A549 (cell line): ENCODE measurements around the gene KIF3B.

- PRO-cap = no peak
CAGE:
- cytosol, long polyA plus RNA = no peak
- long polyA plus RNA = no peak
- nucleus, long polyA plus RNA = no peak
These were observed 1812.3 kb upstream of the DEFB115 start for GRCh38 chr20:29444649-29446047.

GRCh38 chr20:29496734-29497736 is 1760.4 kb upstream of the DEFB115 start:
- PRO-cap = bidirectional peak, plus-strand start at chr20:29497491, minus-strand start at chr20:29497226
CAGE:
- cytosol, long polyA plus RNA = no peak
- long polyA plus RNA = no peak
- nucleus, long polyA plus RNA = no peak

GRCh38 chr20:29753233-29753760 is 1504.2 kb upstream of the DEFB115 start:
- PRO-cap = no peak
CAGE:
- cytosol, long polyA plus RNA = no peak
- long polyA plus RNA = no peak
- nucleus, long polyA plus RNA = no peak

DNA sequence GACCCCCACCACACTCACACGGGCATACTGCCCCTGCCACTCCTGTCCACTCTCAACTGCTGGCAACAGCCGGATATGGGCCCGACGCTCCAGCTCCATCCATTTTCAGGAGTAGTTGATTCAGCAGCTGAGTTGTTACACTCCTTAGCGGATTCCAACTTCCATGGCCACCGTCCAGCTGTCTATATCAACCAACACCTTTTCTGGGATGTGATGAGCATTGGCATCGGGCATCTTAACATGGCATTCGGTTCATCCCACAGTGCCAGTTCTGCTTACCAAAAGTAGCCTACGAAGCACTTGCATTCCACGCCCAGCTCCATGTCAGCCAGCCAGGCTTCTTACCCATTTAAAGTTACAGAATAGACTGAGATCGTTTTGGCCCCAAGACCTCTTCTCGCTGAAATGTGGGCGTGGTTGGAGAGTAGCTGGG is 743.2 kb upstream of the DEFB115 start:
- PRO-cap = no peak
CAGE:
- cytosol, long polyA plus RNA = no peak
- long polyA plus RNA = no peak
- nucleus, long polyA plus RNA = no peak

- PRO-cap = no peak
CAGE:
- cytosol, long polyA plus RNA = no peak
- long polyA plus RNA = no peak
- nucleus, long polyA plus RNA = no peak
These were observed 10.6 kb downstream of the REM1 start for GRCh38 chr20:31485414-31486280.

DNA sequence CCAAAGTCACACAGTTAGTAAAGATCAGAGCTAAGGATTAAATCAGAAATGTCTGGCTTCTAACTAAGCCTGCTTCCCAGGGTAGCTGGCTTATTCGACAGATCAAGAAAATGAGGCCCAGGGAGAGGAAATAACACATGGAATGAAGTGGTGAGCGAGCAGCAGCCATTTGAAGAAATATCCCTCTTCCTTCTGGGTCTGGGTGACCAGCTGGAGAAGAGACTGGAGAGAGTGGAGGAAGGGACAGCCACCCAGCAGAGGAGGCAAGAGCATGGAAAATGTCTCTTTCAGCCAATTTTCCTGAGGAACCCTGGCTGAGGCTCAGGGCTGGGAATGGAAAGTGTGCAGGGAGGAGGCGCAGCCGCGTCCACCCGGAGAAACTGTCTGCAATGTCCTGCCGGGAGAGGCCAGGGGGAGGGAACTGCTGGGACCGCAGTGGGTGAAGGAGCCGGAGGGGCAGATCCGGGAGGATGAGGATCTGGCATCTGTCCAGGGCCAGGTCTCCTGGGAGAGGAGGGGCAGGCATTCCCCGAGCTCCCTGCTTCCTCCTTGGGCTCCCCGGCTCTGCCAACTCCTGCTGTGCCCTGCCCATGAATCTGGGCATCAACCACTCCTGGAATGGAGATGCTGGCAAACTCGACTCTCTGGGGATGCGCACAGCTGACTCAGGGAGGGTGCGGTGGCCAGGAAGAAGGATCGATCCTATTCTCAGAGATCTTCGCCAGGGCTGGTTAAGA is 17.5 kb upstream of the HM13 start:
- PRO-cap = no peak
CAGE:
- cytosol, long polyA plus RNA = no peak
- long polyA plus RNA = no peak
- nucleus, long polyA plus RNA = no peak

GRCh38 chr20:31566554-31567657 is 19.7 kb downstream of the MCTS2 start:
- PRO-cap = no peak
CAGE:
- cytosol, long polyA plus RNA = no peak
- long polyA plus RNA = no peak
- nucleus, long polyA plus RNA = no peak

DNA sequence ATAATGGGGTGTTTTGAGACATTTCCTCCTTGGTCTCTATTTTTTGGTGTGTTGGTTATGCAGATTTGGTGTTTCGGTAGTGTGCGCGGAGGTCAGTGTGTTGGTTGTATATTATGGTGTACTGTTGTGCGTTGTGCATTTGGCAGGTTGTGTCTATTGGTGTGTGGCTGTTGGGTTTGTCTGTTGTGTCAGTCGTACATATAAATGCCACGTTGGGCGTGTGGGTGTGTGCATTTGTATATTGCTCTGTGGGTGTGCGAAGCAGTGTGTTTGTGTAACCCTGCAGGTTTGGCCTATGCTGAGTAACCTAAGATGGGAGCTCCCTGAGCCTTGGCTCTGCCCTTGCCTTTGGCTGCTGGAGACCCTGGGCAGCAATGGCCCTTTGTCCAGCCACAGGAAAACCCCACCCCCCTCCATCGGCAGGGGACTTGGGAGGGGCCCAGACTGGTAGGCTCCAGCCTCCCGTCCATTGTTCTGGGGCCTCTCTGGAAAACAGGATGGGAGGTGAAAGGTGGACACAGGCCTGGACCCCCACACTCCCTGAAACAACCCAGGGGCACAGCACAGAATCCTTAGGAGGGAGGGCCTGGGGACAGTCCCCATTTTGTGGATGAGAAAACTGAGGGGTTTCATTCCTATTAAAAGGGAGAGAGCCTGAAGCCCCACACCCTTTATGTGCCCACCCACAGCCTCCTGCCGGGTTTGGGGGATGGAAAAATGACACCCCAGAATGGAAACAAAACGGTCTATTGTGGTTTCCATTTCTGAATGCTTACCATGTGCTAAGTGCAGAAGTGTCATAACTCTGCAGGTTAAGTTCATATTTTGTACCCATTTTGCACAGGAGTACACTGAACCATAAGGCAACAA is 10.2 kb upstream of the ID1 start:
- PRO-cap = no peak
CAGE:
- cytosol, long polyA plus RNA = no peak
- long polyA plus RNA = no peak
- nucleus, long polyA plus RNA = no peak

DNA sequence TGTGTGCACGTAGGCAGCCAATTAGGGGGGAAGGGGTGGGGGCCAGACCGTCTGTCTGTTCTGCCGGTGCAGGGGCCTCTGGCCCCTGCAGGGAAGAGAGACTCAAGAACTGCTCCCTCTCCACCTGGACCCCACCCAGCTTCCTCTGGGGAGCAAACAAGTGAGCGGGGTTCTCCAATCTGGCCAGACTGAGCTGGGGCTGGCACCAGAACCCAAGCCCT is 707 bp downstream of the COX4I2 start:
- PRO-cap = no peak
CAGE:
- cytosol, long polyA plus RNA = no peak
- long polyA plus RNA = no peak
- nucleus, long polyA plus RNA = no peak

GRCh38 chr20:31706423-31707109 is 16.1 kb downstream of the BCL2L1 start:
- PRO-cap = no peak
CAGE:
- cytosol, long polyA plus RNA = no peak
- long polyA plus RNA = no peak
- nucleus, long polyA plus RNA = no peak

DNA sequence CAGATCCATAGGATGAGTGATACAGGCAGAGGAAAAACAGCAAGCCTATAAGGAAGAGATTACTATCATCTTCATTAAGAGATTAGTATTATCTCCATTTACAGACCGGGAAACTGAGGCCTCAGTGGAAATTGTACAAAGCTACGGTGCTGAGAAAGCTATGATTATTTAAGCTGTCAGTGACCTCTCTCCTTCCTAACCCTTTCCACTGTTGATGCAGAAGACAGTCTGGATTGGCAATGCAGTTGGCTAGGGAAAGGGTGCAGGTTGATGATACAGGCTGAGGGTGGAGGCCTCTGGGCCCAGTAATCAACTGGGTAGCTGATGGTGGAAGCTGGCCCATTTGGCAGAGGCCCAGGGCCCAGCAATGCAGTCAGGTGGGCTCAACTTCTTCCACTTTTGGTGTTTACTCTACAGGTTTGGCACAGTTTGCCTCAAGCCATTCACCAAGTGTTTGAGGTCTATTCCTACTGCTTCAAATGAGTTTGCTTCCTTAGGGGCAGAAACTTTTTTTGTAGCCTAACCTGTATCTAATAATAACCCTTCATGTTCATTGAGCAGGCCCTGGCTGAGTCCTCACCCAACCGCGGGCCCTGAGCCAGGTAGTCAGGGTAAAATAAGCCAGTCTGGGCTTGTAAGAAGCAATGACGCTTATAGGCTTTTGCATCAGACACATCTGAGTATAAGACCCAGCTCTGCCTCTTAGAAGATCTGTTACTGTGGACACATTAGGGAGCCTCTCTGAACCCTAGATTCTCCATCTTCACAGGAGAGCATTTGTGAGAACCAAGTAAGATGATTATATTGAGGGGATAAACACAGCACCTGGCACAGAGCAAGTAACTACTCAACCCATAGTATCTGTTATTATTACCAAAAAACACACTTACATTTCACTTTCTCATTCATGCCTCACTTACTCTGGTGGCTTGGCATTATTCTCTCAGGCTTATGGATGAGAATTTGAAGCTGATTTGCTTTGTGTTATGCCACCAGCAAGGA is 12.0 kb downstream of the BCL2L1 start:
- PRO-cap = no peak
CAGE:
- cytosol, long polyA plus RNA = no peak
- long polyA plus RNA = no peak
- nucleus, long polyA plus RNA = no peak

GRCh38 chr20:31716336-31716664 is 6.4 kb downstream of the BCL2L1 start:
- PRO-cap = no peak
CAGE:
- cytosol, long polyA plus RNA = no peak
- long polyA plus RNA = no peak
- nucleus, long polyA plus RNA = no peak

DNA sequence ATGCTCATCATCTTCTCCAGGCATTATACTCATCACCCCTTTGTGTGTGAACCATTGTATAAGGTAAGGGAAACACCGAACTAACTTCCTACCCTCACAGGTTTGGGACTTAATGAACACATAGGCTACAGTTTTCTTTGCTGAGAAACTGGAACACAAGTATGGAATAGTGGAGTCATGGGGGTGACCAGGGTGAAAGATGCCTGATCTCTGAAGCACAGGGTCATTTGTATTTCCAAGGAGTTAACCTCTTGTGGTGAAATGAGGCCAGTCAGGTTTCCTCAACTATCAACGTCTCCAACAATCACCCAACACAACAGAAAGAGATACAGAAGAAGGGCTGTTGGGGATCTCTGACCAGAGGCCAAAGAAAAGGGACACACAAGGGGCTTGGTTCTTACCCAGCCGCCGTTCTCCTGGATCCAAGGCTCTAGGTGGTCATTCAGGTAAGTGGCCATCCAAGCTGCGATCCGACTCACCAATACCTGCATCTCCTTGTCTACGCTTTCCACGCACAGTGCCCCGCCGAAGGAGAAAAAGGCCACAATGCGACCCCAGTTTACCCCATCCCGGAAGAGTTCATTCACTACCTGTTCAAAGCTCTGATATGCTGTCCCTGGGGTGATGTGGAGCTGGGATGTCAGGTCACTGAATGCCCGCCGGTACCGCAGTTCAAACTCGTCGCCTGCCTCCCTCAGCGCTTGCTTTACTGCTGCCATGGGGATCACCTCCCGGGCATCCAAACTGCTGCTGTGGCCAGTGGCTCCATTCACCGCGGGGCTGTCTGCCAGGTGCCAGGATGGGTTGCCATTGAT is 1.2 kb downstream of the BCL2L1 start:
- PRO-cap = no peak
CAGE:
- cytosol, long polyA plus RNA = no peak
- long polyA plus RNA = start-site peak on the minus strand centred at position 665 of the sequence, 111 bp wide, 94 and 61 reads in 2 replicates
- nucleus, long polyA plus RNA = no peak

GRCh38 chr20:31900967-31901485 is 30.6 kb downstream of the TTLL9 start:
- PRO-cap = no peak
CAGE:
- cytosol, long polyA plus RNA = no peak
- long polyA plus RNA = no peak
- nucleus, long polyA plus RNA = no peak

DNA sequence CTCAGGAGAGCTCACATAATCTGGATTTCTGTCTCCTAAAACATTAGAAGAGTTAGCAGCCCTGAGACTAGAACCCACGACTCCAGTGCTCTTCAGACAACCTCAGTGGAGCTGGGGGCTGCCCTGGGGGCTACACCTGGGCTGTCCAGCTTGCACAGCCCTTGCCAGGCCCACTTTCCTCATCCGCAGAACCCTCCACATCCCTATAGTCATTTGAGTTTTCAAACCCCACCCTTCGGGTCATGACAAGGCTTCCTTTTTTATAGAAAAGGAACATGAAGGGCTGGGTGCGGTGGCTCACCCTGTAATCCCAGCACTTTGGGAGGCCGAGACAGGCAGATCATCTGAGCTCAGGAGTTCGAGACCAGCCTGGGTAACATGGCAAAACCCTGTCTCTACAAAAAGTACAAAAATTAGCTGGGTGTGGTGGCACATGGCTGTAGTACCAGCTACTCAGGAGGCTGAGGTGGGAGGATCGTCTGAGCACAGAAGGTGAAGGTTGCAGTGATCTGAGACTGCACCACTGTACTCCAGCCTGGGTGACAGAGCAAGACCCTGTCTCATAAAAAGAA is 5.1 kb downstream of the HCK start:
- PRO-cap = no peak
CAGE:
- cytosol, long polyA plus RNA = no peak
- long polyA plus RNA = no peak
- nucleus, long polyA plus RNA = no peak

DNA sequence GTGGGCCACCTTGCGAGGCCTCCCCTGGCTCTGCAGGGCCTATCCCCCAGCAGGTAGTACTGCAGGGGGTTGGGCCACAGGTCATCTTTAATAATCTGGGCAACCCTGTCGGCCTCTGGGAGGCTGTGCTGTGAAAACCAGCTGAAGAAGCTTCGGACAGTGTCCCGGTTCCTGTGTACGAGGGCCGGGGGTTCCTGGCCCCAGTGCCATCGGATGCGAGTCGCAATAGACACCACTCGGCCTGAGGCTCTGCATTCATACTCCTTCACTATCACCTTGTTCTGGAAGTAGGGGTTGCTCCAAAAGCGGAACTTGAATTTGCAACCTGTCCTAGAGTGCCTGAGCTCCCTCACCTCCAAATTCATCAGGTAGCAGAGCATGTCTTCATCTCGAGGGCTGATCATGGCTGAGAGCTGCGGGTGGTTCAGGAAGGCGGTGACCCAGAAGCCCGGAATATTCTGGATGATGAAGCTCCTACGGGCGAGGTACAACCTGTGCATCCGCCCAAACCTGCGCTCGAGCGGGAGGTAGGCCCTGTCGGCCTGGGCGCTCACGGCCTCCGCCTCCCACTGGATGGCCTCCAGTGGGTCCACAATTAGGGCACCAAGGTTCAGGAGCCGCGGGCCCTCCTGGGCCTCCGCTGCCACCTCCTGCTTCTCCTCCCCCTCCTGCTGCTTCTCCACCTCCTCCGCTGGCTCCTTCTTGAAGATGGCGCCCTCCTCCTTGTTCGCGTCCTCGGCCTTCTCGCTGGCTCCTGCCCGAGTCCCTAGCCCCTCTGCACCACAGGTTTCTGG is 18.1 kb downstream of the PLAGL2 start:
- PRO-cap = no peak
CAGE:
- cytosol, long polyA plus RNA = no peak
- long polyA plus RNA = no peak
- nucleus, long polyA plus RNA = no peak

DNA sequence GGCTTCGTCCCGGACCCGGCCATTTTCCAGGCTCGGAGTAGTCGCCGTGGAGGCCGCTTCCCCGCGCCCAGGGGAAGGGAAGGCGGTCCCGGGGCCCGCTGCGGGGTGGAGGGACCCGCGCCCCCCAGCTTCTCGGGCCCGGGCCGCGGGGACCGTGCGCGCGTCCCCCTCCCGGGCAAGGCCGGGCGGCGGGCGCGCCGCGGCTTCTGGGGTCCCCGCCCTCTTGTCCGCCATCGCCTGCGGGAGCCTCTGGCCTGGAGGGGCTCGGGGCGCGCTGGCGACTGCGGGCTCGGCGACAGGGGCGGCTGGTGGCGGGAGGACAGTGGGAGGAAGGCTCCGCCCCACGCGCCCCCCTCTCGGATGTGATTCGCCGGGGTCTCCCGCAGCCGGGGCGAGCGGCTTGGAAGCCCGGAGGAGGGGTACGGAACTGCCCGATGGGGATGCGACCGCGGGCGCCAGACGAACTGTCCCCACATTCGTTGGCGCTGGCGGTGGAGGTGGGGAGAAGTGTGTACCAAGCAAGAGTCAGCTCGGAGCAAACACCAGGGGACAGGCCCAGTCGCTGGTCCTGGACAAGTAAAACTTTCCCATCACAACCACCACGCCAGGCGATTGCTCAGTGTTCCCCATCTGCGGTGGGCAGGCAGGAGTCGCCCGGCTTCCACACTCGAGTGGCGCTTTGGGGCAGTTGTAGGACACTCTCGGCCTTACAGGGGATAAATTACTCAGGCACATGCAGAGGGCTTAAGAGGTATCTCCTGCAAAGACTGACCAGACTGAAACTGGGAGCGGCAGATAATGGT is 17.3 kb downstream of the PLAGL2 start:
- PRO-cap = no peak
CAGE:
- cytosol, long polyA plus RNA = no peak
- long polyA plus RNA = no peak
- nucleus, long polyA plus RNA = no peak

GRCh38 chr20:32194085-32194532 is 13.4 kb downstream of the PLAGL2 start:
- PRO-cap = no peak
CAGE:
- cytosol, long polyA plus RNA = no peak
- long polyA plus RNA = no peak
- nucleus, long polyA plus RNA = no peak

GRCh38 chr20:32277221-32277994 is at the start of gene KIF3B:
TSS of gene KIF3B (plus strand) at chr20:32277651.
- PRO-cap = bidirectional peak, plus-strand start at chr20:32277656, minus-strand start at chr20:32277540
CAGE:
- cytosol, long polyA plus RNA = no peak
- long polyA plus RNA = no peak
- nucleus, long polyA plus RNA = no peak

- PRO-cap = no peak
CAGE:
- cytosol, long polyA plus RNA = no peak
- long polyA plus RNA = no peak
- nucleus, long polyA plus RNA = no peak
These were observed 5.4 kb downstream of the ASXL1 start for GRCh38 chr20:32363315-32364146.